Right atrium auricular region (tissue), 2 donors: ENCODE data around the genes CBY3 and TRIM41.

DNA sequence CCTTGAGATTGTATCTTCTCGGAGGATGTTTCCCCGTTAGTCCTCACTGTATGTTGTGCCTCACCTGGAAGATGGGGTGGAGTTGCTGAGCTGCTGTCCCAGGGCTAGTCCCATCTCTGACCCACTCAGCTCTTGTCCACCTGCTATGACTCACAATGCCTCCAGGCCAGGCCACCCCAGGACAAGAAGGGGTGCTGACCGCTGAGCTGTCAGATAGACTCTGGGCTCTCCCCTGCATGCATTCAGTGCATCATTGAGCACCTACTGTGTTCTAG lies at the start of gene CBY3:
CBY3 (minus strand) TSS at position 106 of the 275 bp plus-strand sequence.
- PRO-cap = no peak
- RAMPAGE, long total RNA, 2 experiments = no peak in any of the 2 experiments

DNA sequence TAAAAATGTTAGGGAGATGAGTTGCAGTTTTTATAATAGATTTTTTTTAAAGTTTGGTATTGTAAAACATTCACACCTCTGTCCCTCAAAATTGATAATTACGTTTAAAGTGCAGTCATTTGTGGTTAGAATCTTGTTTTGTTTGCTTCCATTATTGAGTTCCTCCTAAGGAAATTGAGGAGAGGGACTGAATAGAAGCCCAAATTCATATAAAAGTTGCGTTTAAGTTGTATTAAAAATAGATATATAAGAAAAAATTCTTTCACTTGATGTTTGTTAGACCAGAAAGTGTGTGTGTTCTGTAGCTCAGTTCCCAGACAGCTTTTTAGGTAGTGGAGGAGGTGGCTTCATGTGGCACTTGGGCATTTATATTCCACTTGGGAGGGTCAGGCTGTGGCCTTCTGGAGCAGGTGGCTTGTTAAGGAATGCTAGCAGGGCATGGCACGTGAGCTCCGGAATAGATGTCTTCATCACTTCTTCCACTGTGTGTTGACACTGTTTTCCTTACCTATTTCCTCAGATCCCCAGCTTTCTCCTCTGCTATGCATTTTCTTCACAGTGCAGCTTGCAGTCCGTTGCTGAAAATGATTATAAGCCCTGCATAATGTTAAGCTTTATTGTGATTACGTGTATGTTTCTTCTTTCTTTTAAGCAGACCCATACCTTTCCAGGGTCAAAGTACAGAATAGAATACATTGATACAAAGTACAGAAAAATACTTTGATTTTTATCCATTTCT lies 3.4 kb upstream of the MAML1 start:
- PRO-cap = no peak
- RAMPAGE, long total RNA, 2 experiments = no peak in any of the 2 experiments

DNA sequence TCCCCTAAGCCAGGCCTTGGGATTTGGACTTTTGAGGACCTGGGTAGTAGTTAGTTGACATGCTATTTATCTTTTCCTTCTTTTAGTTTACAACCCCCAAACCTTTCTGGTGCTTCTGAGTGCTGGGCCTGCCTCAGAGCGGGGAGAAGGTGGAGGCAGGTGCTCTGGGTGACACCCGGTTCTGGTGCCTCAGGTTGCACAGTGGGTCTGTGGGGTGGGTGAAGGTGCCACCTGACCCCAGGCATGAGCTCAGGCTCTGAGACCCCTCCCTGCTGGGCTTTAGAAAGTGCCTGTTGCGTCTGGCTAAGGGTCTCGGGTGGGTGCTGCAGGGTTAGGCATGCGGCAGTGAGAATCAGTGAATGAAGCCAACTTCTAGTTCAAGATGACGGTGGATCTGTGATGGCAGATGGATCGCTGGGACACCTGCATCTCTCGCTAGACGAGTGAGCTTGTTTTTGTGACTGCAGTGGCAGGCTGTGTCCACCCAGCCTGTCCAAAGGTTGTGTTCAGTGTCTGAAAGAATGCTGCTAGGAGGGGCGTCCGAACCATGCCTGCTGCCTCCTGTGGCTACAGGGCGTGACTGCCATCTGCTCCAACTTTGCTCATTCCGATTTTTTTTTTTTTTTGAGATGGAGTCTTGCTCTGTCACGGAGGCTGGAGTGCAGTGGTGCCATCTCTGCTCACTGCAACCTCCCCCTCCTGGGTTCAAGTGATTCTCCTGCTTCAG lies 5.0 kb downstream of the SQSTM1 start:
- PRO-cap = no peak
- RAMPAGE, long total RNA, 2 experiments = no peak in any of the 2 experiments

DNA sequence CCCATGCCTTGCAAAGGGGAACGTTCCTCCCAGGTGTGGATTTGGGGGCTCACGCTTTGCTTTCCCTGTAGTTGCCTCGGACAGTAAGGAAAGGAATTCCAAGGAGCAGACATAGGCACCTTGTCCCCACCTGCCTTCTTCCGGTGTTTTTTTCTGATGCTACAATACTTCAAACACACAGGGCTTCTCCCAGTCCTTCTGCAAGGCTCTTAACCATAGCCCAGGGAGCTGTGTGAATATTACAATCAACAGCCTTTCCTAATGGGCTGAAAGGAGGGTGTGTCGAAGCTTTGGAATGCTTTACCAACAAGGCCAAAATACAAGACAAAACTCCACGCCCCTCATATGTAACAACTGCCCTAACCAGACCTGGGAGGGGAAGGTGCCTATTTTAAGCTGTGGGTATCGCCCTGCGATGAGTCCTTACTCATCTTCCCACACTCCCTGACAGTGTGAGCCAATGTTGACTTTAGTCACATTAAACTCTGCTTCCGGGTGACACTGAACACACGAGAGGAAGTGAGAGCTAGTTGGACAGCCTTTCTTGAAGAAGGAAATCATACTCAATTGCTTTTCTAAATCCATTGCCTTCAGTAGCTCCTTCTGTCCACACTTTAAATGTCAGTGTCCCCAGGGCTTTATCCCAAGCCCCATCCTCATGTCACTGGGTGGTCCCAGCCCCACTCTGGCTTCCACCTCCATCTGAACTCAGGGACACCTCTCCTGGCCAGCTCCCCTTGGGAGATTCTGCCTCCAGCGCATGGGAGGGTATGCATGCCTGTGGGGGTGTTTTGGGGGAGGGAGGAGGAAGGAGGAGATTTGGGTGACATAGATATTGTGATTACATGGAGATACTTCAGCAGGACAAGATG lies 6.4 kb upstream of the TBC1D9B start:
- PRO-cap = no peak
- RAMPAGE, long total RNA, 2 experiments = no peak in any of the 2 experiments

DNA sequence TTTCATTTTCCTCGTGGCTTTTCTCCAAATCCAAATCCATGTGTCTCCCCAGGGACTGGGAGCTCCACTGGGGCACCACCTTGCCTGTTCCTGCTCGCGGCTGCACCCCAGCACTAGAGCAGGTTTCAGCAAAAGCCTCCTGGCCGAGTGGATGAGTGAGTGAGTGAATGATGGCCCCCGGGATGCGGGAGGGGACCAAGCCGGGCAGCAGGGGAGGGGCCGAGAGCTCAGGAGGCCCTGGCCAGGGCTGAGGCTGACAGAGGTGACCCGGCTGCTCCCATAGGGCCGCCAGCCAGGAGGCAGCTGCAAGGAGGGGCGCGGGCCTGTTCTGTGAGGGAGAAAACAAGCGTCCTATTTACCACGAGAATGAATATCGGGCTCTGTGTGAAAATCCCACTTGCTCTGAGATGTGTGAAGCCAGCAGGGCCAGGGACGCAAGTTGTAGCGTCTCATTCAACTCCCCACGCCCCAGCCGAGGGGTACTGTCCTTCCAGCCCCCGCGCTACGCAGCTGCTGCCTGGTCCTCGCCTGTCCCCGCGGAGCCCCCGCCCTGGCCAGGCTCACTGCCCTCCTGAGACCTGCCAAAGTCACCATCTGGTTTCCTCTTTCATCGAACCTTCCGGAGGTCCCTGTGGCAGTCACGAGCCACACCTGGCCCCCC lies 38.9 kb downstream of the RASGEF1C start:
- PRO-cap = bidirectional peak, plus-strand start at position 396 of the sequence, minus-strand start at position 157 of the sequence
- RAMPAGE, long total RNA, 2 experiments = no peak in any of the 2 experiments

- PRO-cap = no peak
- RAMPAGE, long total RNA, 2 experiments = no peak in any of the 2 experiments
These were observed 35.0 kb downstream of the RASGEF1C start for GRCh38 chr5:180174065-180174426.

GRCh38 chr5:180242457-180243430 lies 33.7 kb upstream of the RASGEF1C start:
- PRO-cap = no peak
- RAMPAGE, long total RNA, 2 experiments = no peak in any of the 2 experiments

GRCh38 chr5:180347737-180348068 lies 5.4 kb downstream of the GFPT2 start:
- PRO-cap = no peak
- RAMPAGE, long total RNA, 2 experiments = no peak in any of the 2 experiments

- PRO-cap = no peak
- RAMPAGE, long total RNA, 2 experiments = no peak in any of the 2 experiments
These were observed 15.6 kb downstream of the SCGB3A1 start for GRCh38 chr5:180575487-180576267.

- PRO-cap = no peak
- RAMPAGE, long total RNA, 2 experiments = no peak in any of the 2 experiments
These were observed 27.5 kb upstream of the SCGB3A1 start for GRCh38 chr5:180618512-180619483.

DNA sequence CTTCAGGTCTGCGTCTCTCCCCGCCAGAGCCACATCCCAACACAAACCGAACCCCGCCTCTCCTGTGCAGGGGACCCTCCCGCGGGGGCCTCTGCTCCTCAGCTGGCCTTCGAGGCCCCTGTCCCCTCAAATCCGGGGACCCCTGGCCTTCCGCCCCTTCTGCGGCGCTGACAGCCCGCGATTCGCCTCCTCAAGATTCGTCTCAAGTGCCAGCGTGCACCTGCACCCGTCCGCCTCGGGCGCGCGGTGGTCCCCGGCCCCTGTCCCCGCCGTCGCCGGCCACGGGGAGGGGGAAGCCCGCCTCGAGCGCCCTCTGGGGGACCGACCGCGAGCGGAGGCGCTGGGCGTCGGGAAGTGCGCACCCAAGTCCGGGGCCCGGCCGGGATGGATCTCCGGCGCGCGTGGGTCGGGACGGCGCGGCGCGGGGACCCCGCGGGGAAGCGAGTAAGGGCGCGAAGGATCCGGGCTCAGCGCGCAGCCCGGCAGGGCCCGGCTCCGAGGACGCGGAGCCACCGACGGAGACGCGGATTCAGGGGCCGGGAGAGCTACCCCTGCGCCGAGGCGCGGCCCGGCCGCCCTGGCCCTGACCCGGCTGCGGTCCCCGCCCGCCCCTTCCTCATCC lies 592 bp downstream of the FLT4 start:
- PRO-cap = unidirectional peak, plus-strand start at position 353 of the sequence
- RAMPAGE, long total RNA, 2 experiments = no peak in any of the 2 experiments

GRCh38 chr5:180785486-180785826 lies 17.1 kb downstream of the MGAT1 start:
- PRO-cap = unidirectional peak, minus-strand start at chr5:180785586
- RAMPAGE, long total RNA, 2 experiments = no peak in any of the 2 experiments

DNA sequence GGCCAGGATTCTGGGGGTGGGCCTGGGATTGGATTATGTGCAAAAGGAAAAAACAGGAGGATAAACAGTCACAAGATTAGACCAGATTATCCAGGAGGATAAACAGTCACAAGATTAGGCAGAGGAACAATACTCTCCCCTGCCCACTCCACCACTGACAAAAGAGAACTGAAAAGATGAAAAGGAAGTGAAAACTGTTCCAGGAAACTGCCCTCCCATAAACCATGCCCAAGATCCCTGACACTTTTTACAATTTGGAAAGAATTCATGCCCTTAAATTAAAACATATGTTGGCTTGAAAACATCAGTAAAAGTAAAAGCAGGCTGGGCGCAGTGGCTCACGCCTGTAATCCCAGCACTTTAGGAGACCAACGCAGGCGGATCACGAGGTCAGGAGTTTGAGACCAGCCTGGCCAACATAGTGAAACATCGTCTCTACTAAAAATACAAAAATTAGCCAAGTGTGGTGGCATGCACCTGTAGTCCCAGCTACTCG lies 2.6 kb upstream of the MGAT1 start:
- PRO-cap = bidirectional peak, plus-strand start at position 304 of the sequence, minus-strand start at position 170 of the sequence
- RAMPAGE, long total RNA, 2 experiments = no peak in any of the 2 experiments

GRCh38 chr5:181121863-181122387 lies 9.0 kb downstream of the OR2V1 start:
- PRO-cap = unidirectional peak, plus-strand start at chr5:181122293
- RAMPAGE, long total RNA, 2 experiments = no peak in any of the 2 experiments

- PRO-cap = unidirectional peak, minus-strand start at chr5:181160635
- RAMPAGE, long total RNA, 2 experiments = no peak in any of the 2 experiments
These were observed 13.0 kb downstream of the OR2V2 start for GRCh38 chr5:181160296-181160808.

- PRO-cap = bidirectional peak, plus-strand start at chr5:181191918, minus-strand start at chr5:181191765
- RAMPAGE, long total RNA, 2 experiments = start-site peak on the plus strand in 2 of 2 experiments, at chr5:181191867-181192092 at its widest, 23 to 193 reads per replicate
These were observed 13.2 kb downstream of the TRIM7 start for GRCh38 chr5:181191684-181192287.

- PRO-cap = bidirectional peak, plus-strand start at chr5:181223281, minus-strand start at chr5:181223124
- RAMPAGE, long total RNA, 2 experiments = start-site peak on the plus strand in 2 of 2 experiments, at chr5:181223275-181223299 at its widest, 79 to 121 reads per replicate
These were observed at the start of gene TRIM41 for GRCh38 chr5:181222965-181223416. Gene TRIM41, plus strand, starts transcription at chr5:181223281.